Prostate gland (tissue), 2 donors: ENCODE measurements around a stretch of chr2.

DNA sequence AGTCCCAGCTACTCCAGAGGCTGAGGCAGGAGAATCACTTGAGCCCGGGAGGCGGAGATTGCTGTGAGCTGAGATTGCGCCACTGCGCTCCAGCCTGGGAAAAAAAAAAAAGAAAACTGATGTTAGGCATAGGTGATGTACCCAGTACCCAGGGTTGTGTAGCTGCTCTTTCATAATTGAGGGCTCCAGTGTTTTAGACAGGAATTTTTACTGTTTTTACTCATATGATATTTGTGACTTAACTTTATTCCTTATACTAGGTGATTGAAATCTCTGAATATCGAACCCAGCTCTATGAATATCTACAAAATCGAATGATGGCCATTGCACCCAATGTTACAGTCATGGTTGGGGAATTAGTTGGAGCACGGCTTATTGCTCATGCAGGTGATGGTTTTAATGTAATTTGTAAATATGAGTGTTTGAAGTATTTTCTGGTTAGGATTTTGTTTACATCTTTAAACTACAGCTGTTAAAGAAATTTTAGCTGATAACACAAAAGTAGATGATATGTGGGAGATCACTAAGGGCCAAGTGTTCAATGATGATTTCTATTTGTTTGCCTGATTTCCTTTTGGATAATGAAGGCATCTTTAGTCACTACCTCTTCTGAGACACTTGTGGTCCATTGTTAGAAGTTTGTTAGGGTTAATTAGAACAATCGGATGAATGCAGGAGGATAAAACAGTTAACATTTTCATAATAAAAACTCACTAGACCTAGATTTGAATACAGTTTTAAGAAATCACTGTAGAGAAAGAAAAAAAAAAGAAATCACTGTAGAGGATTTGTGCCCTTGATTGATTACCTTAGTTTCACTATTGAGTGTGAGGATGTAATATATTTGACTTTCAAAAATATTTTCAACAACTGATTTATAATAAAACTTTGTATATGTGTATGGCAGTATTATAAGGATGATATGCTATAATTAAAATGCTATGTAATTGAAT, 27.2 kb downstream of the NOP58 start:
- PRO-cap, result no peak
- RAMPAGE, long total RNA, 2 experiments, result no peak in any of the 2 experiments

DNA sequence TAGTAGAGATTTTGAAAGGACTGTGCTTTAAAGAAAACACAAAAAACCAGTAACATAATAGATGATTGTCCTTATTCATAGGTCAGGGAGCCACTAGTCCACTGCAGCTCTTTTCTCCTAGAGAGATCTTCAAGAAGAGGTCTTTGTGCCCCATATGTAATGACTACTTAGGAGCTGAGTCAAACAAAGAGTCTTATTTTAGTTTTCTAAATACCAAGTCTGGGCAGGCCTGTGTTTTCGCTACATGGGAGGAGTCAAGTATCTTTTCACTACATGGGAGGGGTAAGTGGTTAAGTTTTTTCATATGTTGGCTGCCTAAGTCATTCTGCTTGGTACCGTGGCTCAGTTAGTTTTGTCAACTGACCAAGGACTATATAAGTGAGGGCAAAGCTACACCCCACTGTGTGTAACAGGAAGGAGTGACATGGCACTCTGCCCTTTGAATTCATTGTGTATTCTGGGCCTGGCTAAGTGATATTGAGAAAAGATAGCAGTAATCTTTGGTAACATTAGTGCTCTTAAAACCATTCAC, 25.0 kb upstream of the FAM117B start:
- PRO-cap, result bidirectional peak, plus-strand start at position 403 of the sequence, minus-strand start at position 165 of the sequence
- RAMPAGE, long total RNA, 2 experiments, result no peak in any of the 2 experiments

- PRO-cap, result no peak
- RAMPAGE, long total RNA, 2 experiments, result no peak in any of the 2 experiments
Observed at GRCh38 chr2:202638102-202638375, 3.3 kb downstream of the FAM117B start.

- PRO-cap, result no peak
- RAMPAGE, long total RNA, 2 experiments, result no peak in any of the 2 experiments
Observed at GRCh38 chr2:202912866-202913407, 862 bp downstream of the CARF start.

GRCh38 chr2:203533711-203534508, 1.2 kb downstream of the RAPH1 start:
- PRO-cap, result no peak
- RAMPAGE, long total RNA, 2 experiments, result no peak in any of the 2 experiments

- PRO-cap, result no peak
- RAMPAGE, long total RNA, 2 experiments, result no peak in any of the 2 experiments
Observed at GRCh38 chr2:203582397-203583142, 47.5 kb upstream of the RAPH1 start.

- PRO-cap, result no peak
- RAMPAGE, long total RNA, 2 experiments, result no peak in any of the 2 experiments
Observed at GRCh38 chr2:203719905-203720677, 13.7 kb downstream of the CD28 start.

DNA sequence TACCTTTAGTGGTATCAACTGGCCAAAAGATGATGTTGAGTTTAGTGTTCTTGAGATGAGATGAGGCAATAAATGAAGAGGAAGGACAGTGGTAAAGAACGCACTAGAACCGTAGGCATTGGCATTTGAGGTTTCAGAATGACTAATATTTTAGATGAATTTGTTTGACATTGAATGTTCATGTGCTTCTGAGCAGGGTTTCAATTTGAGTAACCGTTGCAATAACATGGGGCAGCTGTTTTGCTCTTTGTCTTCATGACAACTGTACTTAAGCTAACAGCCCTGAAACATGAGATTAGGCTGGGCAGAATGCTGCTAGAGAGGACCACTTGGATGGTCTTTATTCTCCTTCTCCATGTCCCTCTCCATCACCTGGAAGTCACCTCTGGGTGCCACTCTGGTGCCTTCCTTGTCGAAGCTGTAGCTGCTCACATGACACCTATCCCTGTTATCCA, 4.0 kb downstream of the CTLA4 start:
- PRO-cap, result no peak
- RAMPAGE, long total RNA, 2 experiments, result no peak in any of the 2 experiments

- PRO-cap, result no peak
- RAMPAGE, long total RNA, 2 experiments, result no peak in any of the 2 experiments
Observed at GRCh38 chr2:204321924-204322222, 223.4 kb upstream of the PARD3B start.

DNA sequence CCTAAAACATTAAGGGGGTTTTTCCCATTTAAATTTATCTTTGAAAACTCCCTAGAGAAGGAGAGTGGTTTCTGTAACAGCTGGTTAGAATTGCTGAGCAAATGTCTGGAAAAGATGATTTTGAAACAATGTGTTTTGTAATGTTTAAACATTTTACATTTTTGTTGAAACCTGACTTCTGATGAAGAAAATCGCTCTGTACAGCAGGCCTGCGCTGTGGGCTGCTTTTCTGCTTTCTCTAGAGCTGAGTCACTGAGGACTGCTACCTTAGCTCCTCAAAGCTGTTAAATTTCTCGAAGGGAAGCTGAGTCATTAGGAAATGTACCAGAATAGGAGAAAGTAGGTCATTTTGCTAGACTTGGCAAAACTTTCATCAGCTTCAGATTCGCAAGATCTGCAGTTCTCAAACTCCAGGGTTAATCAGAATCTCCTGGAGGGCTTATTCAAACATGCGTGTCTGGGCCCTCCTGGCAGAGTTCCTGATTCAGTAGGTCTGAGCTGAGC, 297.4 kb downstream of the PARD3B start:
- PRO-cap, result no peak
- RAMPAGE, long total RNA, 2 experiments, result no peak in any of the 2 experiments

DNA sequence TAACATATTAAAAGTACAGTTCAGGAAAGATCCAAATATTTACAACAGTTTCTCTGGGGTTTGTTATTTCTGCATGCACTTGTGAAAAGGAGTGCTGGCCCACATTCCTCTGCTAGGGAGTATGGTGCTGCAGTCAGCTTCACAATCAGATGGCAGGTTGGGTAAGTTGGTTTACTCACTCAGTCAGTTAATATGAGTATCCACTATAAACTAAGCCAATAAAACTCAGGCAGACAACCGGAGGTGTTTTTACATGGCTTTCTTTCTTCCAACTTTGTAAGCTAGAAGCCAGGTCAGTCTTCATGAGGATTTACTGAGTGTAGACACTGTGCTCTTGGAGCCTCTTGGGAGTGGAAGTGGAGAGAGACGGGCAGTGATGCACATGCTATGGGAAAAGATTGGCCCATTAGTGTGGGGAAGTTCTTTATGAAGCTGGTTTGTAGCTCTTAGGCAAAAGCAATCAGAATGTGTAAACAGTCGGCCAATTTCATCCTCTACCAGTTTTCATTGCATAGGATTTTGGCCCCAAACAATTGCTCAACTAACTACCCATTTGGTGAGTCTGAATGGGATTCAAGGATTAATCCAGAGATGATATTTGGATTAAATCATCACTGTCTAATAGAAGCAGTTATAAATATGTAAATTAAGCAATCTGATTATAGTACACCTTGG, 545.3 kb downstream of the PARD3B start:
- PRO-cap, result no peak
- RAMPAGE, long total RNA, 2 experiments, result no peak in any of the 2 experiments

GRCh38 chr2:205273239-205273844, 409.0 kb upstream of the NRP2 start:
- PRO-cap, result no peak
- RAMPAGE, long total RNA, 2 experiments, result no peak in any of the 2 experiments

GRCh38 chr2:205616431-205616793, 65.9 kb upstream of the NRP2 start:
- PRO-cap, result no peak
- RAMPAGE, long total RNA, 2 experiments, result no peak in any of the 2 experiments

DNA sequence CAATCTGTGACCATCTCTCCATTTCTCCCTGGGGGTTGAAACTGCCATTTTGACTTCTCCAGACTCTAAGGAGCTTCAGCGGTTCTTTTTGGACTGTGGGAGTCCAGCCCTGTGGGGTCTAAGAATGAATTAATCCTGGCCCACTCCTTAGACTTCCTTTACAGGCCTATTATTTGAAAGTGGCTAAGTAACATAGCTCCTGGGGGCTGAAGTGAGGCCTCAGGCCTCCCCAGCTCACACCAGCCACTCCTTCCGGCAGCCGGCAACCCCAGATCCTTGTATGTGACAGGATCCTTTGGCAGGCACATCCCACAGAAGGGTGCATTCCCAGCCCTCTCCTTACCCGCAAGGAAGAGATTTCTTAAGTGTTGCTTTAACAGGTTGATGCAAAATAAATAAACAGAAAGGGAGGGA, 32.4 kb downstream of the NRP2 start:
- PRO-cap, result no peak
- RAMPAGE, long total RNA, 2 experiments, result no peak in any of the 2 experiments

GRCh38 chr2:205721406-205721983, 39.2 kb downstream of the NRP2 start:
- PRO-cap, result no peak
- RAMPAGE, long total RNA, 2 experiments, result no peak in any of the 2 experiments

DNA sequence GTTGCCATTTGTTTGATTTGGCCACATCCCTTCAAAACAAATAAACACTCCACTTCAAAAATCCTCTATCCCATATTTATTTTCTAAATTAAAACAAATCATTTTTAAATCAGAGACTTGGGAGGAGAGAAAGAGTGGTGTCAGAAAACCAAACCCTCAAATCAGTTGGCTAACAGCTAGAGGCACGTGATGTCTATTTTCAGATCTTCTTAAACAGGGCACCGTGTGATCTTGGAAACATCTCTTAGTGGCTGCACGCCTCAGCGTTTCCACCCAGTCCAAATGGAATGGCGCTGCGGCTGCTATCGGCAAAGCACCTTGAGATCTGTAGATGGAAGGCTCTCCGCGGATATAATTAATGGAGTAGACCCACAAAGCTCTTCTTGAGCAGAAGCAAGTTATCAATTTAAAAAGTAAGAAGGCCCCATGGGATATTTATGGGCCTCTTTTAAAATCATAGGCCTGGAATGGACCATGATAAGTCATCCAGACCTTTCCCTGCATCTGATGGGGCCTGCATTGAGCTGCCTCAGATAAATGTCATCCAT, 50.0 kb downstream of the NRP2 start:
- PRO-cap, result no peak
- RAMPAGE, long total RNA, 2 experiments, result no peak in any of the 2 experiments

DNA sequence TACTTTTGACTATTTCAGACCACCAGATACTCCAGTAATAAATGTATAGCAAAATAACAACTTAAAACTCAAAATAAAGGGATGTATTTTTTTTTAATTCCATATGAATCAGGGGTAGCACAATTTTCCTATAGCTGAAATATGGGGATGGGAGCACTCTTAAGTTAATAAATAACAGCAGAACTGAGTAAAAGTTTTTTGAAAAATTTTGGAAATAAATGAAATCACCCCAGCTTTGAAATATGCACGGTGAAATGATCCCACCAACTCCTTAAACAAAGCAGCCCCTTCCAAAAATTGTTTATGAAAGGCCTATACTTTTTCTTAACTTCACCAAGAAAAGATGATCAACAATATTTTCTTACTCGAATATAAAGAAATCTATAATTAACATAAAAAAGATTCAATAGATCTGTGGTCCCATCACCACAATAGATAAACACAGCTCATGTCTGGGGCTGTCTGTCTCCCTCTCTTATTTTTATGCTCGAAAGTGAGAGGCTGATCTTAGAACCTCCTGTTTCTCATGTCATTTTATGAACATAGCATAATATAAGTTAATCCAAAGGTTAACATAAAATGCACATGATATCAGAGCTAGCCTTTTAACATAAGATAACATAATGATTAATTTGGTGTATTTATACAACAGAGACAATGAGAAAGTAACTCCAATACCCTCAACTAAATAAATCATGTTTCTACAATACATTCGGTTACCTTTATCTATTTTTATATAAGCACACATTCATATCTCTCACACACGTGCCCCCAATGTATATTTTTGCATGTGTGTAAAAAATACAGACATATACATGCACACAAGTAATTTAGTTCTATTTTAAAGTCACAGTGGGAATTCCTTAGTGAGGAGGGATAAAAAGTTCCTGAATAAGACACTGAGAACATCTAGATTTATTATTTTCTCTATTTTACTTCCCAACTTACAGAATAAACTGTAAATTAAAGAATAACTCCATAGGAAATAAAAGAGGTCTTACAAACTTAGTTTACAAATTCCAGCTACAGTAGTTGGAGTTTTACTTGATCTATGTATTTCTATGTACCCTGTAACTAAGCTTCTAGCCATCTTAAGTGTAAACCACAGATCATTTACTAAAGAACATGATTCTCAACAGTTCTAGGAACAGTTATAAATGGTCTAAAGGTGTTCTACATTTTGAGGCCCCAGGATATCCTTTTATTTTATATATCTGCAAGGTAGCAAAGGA, 88.4 kb downstream of the INO80D start:
- PRO-cap, result no peak
- RAMPAGE, long total RNA, 2 experiments, result no peak in any of the 2 experiments

- PRO-cap, result unidirectional peak, plus-strand start at chr2:206085071; unidirectional peak, minus-strand start at chr2:206085235
- RAMPAGE, long total RNA, 2 experiments, result start-site peak on the minus strand in 1 of 2 experiments, at chr2:206085142-206085242 at its widest, 10 reads per replicate
Observed at GRCh38 chr2:206084775-206085706, 933 bp downstream of the INO80D start.

DNA sequence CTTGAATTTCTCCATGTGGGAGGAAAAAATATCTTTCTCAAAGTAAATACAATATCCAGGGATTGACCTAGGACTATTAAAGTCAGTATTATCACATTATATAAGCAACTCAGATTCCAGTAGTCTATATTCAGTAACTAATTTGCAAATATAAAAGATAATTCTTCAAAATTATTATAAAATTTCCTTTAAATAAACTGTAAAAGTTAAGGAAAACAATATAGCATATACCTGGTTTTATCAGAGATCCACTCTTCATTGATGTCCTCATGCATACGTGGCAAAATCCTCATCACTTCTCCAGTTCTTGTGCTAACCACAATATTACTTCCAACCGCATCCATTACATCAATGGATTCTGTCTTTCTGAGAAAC, 14.6 kb downstream of the NDUFS1 start:
- PRO-cap, result no peak
- RAMPAGE, long total RNA, 2 experiments, result start-site peak on the minus strand in 1 of 2 experiments, centred at position 304 of the sequence, 17 reads per replicate

DNA sequence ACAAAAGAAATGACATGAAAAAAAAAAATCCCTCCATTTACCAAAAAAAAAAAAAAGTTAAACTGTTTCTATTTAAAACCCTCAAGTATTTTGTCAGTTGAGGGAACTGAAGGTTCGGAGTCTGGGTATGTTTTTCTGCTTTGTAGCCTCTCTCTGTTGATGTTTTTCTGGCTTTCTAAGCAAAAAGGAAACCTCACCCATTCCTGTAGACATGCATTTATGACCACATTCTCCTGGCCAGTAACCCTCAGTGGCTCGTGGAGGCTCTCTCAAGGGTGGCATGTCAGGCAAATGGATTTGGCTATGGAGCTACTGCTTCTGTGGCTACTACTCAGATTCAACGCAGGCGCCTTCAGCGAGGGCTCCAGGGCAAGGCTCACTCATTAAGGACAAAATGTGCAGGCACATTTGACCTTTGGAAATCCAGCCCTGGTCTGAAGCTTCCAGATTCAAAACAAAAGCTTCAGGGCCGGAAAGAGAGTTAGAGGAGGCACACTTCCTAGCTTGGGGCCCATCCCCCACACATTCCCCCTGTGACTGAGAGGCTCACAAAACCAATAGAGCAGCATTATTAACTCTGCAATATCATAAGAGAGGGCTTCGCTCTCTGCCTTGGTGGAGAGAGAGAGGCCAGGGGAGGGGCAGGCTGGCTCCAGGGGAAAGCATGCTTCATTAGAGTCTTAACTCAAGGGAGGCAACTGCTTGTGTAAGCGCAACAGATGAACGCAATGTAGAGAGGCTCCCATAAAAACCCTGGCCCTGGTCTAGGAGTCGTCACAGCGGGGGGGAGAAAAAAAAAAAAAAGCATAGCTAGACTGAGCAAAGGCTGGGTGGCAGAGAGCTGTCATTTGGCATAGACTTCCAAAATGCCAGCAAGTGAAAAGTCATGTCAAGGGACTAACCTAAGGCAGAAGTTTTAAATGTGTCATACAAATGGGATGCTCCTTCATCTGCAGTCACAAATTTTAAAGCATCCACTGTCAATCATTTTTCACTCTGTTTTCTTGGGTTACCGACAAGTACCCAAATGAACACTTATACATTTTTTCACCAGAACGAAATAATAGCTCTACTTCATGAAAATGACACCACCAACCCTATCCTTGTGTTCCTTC, 22.0 kb downstream of the KLF7 start:
- PRO-cap, result unidirectional peak, minus-strand start at position 342 of the sequence
- RAMPAGE, long total RNA, 2 experiments, result no peak in any of the 2 experiments